Left colon (tissue), 1 donor: ENCODE measurements around the gene DAPK1.

DNA sequence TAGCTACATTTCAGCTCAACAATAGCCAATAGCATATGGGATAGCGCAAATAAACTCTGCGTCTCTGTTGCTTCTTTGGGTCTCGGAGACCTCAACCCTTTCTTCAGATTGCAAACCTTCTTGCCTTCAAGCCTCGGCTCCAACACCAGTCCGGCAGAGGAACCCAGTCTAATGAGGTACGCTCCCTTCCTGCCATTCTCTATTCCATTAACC lies 634 bp upstream of the DAPK1 start:
- PRO-cap = no peak

- PRO-cap = unidirectional peak, plus-strand start at chr9:87497653; bidirectional peak, plus-strand start at chr9:87497872, minus-strand start at chr9:87497742
Observed at GRCh38 chr9:87497340-87498191, at the start of gene DAPK1. DAPK1 (plus strand) TSS chr9:87497867.

- PRO-cap = no peak
Observed at GRCh38 chr9:87595617-87595934, 97.9 kb downstream of the DAPK1 start.

DNA sequence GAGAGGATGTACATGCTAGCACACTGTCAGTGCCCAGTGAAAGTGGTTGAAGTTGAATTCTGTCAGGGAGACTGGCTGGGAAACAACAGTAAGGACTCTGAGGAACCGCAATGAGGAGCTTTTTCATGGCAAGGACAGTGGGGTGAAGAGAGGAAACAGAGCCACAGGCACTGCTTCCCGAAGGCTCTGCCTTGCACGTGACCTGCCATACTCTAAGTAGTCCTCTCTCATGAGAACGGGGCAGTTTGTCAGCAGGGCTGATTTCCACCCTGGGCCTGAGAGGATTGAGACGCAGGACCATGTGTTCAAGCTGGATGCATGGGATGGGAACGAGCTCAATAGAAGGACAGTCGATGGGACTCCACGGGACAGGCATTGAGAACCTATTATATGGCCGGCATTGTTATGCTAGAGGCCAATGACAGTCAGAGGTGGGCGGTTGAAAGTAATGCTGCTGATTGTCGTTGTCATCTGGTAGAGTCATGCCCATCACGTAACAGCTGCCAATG lies 106.5 kb upstream of the CTSL start:
- PRO-cap = unidirectional peak, plus-strand start at position 425 of the sequence

DNA sequence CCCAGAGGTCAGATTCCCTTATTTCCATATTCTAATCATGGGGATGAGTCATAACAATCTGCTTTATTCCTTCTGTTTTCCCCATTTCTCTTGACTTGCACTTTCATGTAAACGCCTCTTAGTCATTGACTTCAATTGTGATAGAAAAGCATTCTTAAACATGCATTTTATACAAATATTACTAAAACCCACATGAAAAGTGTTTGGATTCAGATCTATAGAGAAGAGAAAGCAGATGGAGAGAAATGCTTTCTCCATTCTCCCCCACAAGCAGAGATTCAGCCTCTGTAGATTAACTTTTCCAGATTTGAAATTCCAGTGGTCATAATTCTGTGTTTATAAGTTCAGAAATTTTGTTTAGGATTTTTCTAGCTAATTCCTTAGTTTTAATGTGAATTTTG lies 81.1 kb upstream of the CTSL start:
- PRO-cap = no peak

DNA sequence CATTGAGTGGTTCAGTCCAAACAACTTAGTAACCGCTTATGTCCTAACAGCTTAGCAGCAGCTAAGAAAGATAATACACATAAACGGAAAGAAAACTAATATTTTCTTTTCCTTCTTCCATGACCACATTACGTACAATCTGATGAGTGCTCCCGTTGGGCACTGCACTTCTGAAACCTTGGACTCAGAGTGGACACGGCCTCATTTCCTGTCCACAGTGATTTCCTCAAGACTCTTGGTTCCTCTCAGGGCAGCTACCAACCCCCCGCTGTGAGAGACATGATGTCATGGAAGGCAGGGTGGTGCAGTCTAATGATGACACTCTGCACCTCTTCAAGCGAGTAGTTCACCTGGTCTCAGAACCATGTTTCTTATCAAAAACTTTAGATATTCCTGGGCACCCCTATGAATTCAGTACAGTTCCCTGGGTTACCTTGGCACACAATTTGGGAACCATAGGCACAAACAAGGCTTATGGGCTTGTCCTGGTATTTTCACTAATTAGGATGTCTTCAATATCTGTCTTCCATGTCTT lies 68.7 kb upstream of the CTSL start:
- PRO-cap = no peak

DNA sequence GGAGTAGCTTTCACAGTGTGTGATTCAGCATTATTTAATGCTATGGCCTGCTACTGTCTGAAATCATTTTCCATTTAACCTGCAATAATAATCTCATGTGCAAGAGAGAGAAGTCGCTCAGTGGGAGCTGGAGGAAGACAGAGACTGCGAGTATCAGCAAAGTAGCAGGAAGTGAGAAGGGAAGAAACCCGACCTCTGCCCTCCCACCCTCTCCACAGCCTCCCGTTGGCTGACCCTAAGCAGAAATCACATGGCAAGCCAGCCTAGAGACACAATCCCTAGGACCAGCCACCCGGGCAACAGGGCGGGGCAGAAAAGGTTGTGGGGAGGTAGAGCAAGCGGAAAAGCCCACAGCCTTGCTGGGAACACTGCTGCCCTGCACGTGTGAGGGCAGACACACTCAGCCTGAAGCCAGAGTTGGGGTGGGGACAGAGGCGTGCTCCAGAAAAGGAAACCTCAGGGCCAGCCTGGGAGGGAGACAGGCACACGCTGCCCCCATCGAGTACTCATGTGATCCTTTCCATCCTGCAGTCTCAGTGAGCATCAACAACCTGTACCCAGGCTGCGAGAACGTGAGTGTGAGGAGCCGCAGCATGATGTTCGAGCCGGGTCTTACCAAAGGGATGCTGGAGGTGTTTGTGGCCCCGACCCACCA lies 39.8 kb upstream of the CTSL start:
- PRO-cap = no peak

GRCh38 chr9:88389448-88390003 lies 1.3 kb downstream of the SPIN1 start:
- PRO-cap = no peak

- PRO-cap = no peak
Observed at GRCh38 chr9:88528362-88528661, 6.7 kb upstream of the NXNL2 start.

DNA sequence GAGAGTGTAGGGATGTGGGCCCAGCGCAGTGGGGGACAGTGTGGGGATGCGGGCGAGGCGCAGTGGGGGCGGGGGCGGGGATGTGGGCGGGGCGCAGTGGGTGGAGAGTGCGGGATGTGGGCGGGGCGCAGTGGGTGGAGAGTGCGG lies 218 bp upstream of the NXNL2 start:
- PRO-cap = no peak

GRCh38 chr9:88705975-88706463 lies 171.0 kb downstream of the NXNL2 start:
- PRO-cap = no peak

DNA sequence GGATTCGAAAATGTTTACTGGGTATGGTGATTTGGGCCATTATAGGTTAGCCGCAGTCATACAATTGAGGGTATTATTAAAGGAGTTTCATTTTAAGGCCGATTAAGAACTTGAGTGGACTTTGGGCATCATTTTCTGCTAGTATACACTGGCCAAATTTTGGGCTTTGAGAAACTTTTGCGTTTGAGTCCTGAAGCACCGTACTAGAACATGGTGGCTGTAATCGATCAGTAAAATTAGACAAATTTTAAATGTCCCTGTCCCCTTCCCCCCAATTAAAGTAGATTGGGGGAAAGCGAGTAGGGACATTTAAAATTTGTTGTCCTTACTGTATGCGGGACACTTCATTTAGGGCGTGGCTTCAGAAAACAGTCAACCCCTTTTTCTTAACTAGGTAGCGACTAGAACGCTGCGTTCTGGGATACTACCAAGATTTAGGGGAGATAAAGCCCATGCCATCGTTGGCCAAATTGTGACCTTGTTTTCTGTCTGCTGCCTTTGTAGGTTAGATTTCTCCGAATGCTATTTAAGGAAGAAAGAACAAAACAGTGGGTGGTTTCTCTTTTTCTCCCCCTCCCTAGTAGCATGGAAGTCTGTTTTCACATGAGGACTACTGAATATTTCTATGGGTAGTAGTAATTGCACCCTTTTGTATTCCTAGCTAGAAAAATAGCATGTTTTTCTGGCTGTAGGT lies 1.1 kb downstream of the CKS2 start:
- PRO-cap = no peak

DNA sequence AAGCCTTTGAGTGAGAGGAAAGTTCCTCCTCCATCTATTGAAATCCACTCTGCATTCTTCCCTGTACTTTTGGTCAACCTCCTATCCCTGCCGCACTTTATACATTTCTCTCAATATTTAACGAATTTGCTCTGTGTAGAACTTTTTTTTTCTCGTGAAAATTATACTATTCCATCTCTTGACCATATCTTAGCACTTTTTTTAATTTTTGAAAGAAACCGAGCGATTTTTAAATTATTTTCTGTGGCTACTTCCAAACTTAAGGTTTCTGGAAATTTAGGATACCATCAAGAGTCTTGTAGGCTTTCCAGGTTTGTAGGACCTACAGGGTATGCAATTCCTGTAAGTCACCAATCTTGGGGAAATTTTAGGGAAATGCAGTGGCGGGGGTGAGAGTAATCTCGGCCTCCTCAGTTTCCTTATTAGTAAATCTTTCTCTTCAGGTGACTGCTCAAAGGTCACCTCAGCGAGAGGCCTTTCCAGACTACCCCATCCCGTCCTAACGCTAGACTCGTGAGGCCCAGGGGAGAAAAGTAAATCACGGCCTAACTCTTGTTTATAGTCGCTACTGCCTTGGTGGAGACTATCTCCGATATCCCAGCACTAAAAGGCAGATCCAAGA lies 498 bp upstream of the SECISBP2 start:
- PRO-cap = no peak

- PRO-cap = no peak
Observed at GRCh38 chr9:89361747-89362226, 43.5 kb downstream of the SECISBP2 start.

DNA sequence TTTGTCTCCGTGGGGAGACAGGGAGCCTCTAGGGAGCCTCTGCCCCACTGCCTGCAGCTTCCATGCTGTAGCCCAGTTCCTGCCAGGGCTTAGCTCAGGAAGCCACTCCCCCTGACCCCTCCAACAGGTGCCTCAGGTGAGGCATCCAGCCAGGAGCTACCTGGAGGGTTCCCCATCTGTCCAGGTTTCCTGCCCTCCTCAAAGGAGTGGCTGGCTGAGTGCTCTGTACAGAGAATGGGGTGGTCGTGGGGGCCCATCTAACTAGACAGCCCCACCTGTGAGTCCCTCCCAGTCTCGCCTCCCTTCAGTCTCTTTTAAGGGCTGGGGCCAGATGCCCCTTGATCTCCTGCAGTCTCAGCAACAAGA lies 44.6 kb downstream of the SECISBP2 start:
- PRO-cap = unidirectional peak, plus-strand start at position 233 of the sequence

DNA sequence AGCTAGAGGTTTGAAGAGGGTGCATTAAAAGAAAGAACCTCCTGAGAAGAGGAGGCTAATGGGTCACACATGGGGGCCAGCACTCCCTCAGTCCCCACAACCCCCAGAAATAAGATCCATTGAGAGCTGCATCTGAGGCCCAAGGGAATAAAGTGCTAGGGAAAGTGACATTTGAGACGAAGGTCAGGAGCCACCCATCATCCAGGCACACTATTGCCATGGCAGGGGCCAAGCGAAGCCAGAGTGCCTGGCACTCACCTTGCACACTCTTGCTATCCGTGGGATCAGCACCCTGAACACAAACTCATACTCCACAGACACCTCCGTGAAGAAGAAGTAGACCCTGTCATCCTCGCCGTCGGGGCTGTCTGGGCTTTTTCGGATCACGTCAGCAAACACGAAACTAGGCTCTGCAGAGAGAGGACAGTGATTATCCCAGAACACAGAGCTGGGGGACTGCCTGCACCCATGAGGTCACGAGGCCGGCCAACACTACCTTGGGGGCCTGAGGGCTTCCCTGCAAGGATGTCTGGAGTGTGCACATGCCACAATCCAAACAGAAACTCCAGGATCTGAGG lies 72.8 kb downstream of the SECISBP2 start:
- PRO-cap = no peak

GRCh38 chr9:89405101-89405792 lies 86.9 kb downstream of the SECISBP2 start:
- PRO-cap = no peak

DNA sequence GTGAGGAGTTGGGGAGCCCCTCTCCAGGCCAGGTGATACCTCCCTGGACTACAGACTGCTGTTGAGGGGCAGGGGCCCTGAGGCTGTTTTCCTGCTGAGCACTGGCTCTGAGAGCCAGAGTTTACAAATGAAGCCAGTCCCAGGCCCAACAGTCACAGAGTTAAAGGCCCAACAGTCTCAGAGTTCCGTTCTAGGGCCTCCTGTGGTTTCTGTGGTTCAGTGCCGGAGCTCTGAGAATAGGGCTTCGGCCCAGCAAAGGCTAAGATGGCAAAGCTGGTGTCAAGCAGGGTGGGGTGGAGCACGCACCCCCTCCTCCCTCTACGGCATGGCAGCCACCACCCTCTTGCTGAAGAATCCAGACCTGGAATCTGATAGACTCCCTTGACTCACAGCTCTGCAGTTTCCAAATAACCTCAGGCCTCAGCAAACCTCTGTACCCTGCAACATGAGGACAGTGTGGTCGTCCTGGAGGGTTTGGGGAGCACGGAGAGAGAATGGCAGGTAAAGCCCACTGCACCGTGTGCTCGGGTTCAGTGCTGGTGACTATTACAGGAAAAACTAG lies 1.2 kb upstream of the SEMA4D start:
- PRO-cap = no peak

DNA sequence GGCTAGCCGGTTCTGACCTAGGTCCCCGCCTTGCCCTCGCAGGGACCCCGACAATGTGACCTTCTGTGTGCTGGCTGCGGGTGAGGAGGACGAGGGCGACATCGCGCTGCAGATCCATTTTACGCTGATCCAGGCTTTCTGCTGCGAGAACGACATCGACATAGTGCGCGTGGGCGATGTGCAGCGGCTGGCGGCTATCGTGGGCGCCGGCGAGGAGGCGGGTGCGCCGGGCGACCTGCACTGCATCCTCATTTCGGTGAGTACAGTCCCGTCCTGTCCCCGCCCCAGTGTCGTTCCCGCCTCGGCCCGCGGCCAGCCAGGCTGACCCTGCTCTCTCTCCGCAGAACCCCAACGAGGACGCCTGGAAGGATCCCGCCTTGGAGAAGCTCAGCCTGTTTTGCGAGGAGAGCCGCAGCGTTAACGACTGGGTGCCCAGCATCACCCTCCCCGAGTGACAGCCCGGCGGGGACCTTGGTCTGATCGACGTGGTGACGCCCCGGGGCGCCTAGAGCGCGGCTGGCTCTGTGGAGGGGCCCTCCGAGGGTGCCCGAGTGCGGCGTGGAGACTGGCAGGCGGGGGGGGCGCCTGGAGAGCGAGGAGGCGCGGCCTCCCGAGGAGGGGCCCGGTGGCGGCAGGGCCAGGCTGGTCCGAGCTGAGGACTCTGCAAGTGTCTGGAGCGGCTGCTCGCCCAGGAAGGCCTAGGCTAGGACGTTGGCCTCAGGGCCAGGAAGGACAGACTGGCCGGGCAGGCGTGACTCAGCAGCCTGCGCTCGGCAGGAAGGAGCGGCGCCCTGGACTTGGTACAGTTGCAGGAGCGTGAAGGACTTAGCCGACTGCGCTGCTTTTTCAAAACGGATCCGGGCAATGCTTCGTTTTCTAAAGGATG lies 1.1 kb downstream of the GADD45G start:
- PRO-cap = bidirectional peak, plus-strand start at position 354 of the sequence, minus-strand start at position 250 of the sequence; bidirectional peak, plus-strand start at position 811 of the sequence, minus-strand start at position 700 of the sequence

DNA sequence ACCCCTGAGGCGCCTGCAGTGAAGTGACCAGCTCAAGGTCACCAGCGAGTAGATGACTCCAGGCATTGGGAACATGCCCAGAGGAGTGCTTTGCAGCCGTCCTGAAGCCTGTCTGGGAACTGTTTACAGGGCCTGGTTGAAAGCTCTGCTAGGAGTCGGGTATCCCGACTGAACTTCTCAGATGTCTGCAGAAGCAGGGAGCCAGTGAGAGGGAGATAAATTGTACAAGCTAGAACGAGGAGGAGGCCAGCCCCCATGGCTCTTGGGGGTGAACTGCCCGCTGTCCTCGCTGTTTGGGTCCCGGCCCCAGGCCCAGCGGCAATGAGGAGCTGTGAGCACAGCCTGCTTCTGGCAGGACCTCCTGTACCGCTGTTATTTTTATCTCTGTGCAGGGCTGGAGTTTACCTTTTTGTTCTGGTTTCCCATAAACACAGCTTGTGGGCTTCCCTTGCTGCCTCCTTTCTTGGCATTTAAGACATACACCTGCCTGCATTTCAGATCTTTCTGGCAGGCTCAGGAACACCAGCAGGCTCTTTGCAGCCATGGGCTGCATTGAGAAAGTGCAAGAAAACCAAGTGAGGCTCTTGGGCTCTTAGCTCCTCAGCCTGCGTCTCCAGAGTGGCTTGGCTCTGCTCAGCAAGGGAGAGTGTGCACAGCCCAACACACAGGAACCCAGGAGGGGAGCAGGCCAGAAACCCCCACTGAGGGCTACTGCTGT lies 18.7 kb downstream of the GADD45G start:
- PRO-cap = no peak